Camera-type eye (tissue), 1 donor: Measurements from ENCODE around the gene RCC2.

DNA sequence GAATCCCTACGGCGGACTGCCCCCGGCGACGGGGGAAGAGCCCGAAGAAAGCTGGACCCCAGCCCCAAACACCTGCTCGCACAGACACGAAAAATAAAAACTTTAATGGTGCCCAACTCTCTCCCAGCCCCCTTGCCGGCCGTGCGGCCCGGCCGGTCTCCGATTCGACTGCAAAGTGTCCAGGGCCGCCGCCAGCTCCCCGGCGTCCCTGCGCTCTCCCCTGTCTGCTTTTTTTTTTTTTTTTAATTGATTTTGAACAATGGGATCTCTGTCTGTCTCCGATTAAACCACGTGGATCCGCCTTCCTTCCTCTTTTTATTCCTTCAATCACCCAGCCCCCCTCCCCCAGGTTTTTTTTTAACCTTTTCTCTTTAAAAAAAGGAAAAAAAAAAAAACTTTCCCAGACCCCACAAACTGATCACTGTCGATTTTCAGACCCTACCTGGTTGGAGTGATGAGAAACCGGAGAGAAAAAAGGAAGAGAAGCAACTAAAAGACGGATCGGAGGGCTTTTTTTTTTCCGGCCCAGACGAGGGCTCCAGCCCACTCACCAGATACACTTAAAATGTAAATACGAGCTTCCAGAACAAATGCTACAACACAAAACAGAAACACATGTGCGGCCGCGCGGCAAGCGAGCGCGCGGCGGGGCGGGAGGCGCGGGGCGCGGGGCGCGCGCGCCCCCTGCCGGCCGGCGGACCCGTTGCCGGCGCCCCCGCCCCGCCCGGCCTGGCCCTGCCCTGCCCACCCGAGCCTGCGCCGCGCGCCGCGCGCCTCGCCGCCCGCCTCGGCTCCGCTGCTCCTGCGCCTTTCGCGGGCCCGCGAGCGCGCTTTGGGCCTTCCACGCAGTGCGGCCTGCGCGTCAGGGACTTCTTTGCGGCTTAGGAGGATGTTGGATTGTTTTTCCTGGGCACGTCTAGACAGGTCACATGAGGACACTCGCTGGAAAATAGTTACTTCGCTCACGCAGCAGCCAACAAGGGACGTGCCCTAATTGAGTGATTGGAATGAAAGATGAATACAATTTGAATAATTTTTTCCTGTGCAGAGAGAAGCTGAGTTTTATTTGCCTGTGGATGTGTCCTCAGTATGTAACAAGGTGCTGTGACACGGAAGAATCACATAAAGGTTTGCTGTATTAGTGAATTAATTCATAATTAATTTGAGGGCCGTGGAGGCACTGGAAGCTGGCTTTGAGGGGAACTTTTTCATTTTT lies at the start of gene RCC2:
Gene RCC2 (minus strand): TSS at position 575 of the 1,216 bp plus-strand sequence.
- RAMPAGE, long total RNA: no peak

DNA sequence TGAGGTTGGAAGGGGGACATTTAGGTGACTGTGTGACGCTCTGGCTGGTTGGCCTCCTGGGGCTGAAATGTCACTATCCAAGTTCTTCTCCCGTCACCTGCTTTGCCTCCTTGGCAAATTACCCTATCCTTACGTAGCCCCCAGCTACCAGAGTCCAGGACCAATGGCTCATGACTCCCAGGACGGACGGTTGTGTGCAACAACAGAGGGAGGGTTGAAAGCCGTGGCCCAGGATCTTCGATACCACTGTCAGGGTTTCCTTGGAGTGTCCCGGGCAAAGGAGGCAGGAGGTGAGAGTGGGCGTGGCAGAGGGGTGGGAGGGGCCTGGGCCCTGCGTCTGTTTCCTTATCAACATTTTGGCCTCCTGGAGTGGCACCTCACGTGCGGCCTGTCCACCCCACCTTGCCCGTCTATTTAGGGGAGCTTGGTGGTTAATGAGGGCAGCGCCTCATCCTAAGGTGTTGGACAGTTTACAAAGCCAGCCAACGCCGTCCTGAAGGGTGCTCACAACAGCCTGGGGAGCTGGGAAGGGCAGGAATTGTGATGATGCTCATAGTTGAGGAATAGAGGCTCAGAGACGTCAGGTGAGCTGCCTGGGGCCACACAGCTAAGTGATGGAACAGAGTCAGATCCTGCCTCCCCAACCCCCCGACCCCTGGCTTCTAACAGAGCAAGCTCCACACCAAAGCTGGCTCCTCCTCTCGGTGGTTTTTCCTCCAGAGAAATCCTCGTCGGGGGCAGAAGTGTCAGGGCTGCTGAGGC lies 17.5 kb upstream of the ARHGEF10L start:
- RAMPAGE, long total RNA: no peak

DNA sequence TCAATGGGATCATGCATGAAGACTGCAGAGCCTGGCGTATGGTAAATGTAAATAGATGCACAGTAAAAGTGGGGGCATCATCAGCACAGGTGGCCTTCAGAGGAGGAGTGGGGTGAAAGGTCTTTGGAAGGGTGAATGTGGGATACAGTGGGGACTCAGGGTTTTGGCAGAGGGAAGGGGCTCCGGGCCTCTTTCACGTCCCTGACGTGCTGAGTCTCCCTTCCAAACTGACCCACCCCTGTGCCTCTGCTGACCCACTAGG lies 8.5 kb upstream of the ARHGEF10L start:
- RAMPAGE, long total RNA: no peak

DNA sequence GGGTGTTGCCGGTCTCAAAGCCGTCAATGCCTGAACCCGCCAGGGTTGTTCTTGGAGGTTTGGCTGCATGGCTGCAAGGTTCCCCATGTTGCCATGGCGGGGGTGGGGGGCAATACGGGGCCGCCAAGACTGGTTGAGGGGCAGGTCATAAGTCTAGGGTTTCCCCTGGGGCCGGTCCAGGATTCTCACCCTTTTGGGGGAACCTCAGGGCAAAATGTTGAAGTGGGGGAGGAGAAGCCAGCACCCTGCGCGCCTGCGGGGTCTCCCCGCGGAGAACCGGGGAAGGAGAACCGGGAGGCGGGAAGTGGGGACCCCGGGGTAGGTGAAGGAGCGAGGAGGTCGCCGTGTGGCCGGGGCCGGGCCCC lies 395 bp upstream of the ARHGEF10L start:
- RAMPAGE, long total RNA: no peak

GRCh38 chr1:17540674-17541553 lies 1.4 kb downstream of the ARHGEF10L start:
- RAMPAGE, long total RNA: no peak

- RAMPAGE, long total RNA: no peak
These were observed 30.2 kb downstream of the ARHGEF10L start for GRCh38 chr1:17569445-17570345.

GRCh38 chr1:17629839-17630567 lies 90.5 kb downstream of the ARHGEF10L start:
- RAMPAGE, long total RNA: no peak

DNA sequence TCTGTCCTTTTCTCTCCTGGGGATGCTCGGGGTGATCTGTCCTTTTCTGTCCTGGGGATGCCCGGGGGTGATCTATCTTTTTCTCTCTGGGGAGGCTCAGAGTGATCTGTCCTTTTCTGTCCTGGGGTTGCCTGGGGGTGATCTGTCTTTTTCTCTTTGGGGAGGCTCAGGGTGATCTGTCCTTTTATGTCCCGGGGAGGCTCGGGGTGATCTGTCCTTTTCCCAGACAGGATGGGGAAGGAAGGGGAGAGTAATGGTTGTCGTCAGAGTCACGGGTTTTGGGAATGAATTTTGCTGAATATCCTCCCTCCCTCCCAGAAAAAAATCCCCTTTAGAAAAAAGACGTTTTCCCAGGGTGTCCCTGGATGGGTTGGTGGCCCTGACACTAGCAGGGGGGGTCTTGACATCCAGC lies 91.5 kb downstream of the ARHGEF10L start:
- RAMPAGE, long total RNA: no peak

- RAMPAGE, long total RNA: no peak
These were observed 20.7 kb downstream of the IGSF21 start for GRCh38 chr1:18128302-18128712.

- RAMPAGE, long total RNA: no peak
These were observed 181.3 kb upstream of the KLHDC7A start for GRCh38 chr1:18299423-18299825.

DNA sequence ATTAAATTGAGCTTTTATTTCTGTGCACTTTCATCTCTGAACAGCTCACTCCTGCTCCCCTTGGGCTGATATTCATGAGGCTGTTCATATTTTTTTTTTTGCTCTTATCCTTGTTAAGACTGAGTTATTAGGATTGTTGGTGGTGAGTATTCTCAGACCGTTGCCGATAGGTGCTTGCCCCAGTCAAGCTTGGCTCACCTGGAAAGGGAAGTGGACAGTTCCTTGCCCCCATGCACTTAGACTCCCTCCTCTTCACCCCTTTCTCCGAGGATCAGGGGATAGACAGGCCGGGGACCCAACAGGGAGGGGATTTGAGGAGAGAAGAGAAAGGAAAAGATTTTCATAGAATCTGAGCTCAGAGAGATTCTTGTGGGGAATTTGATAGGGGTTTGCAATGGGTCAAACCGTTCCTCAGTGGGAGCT lies 8.7 kb downstream of the PAX7 start:
- RAMPAGE, long total RNA: no peak

GRCh38 chr1:18901725-18902273 lies 556 bp downstream of the ALDH4A1 start:
- RAMPAGE, long total RNA: no peak

- RAMPAGE, long total RNA: no peak
These were observed 15.2 kb downstream of the IFFO2 start for GRCh38 chr1:18941214-18941826.

- RAMPAGE, long total RNA: no peak
These were observed 5.8 kb downstream of the IFFO2 start for GRCh38 chr1:18950402-18951316.

GRCh38 chr1:19003532-19003891 lies 47.0 kb upstream of the IFFO2 start:
- RAMPAGE, long total RNA: no peak

- RAMPAGE, long total RNA: no peak
These were observed 109.5 kb upstream of the IFFO2 start for GRCh38 chr1:19065531-19066778.

DNA sequence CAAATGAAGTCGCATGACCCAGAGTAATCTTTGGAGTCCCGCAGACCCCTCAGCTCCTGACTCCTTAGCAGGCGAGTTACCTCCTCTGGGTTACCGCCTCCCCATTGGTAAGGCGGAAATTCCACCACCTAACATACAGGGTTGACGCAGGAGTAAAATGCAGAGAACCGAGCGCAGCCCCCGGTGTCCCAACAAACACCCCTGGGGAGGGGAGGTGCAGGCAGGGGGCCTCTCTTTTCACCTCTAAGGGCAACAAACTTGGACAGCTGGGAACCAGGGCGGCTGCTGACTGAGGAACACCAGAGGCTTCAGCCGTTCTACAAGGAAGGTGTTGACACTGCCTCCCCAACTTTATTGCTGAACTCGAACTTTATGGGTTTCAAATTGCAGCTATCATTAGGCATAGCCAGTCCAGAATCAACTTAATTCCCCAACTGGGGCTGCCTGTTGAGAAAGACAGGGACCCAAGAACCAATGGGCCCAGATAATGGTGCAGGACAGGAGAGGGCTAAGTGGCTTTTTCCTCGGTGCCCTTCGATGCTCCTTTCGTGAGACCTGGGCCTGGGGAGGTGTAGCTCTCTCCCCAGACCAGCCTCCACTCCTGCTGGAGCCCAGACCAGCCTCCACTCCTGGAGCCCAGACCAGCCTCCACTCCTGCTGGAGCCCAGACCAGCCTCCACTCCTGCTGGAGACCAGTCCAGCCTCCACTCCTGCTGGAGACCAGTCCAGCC lies 115.5 kb upstream of the IFFO2 start:
- RAMPAGE, long total RNA: no peak

GRCh38 chr1:19081942-19082639 lies 125.6 kb upstream of the IFFO2 start:
- RAMPAGE, long total RNA: no peak

GRCh38 chr1:19100239-19100753 lies 109.8 kb downstream of the UBR4 start:
- RAMPAGE, long total RNA: no peak

- RAMPAGE, long total RNA: no peak
These were observed 105.1 kb downstream of the UBR4 start for GRCh38 chr1:19104866-19105554.